Ureter (tissue), 1 donor: ENCODE measurements around a stretch of chr11.

GRCh38 chr11:110374902-110375450, 54.8 kb upstream of the FDX1 start:
- PRO-cap, result no peak

GRCh38 chr11:110434539-110435373, 5.0 kb downstream of the FDX1 start:
- PRO-cap, result no peak

GRCh38 chr11:111177512-111177891, 68.0 kb upstream of the POU2AF2 start:
- PRO-cap, result no peak

- PRO-cap, result no peak
Observed at GRCh38 chr11:111613069-111613636, 10.9 kb downstream of the SIK2 start.

DNA sequence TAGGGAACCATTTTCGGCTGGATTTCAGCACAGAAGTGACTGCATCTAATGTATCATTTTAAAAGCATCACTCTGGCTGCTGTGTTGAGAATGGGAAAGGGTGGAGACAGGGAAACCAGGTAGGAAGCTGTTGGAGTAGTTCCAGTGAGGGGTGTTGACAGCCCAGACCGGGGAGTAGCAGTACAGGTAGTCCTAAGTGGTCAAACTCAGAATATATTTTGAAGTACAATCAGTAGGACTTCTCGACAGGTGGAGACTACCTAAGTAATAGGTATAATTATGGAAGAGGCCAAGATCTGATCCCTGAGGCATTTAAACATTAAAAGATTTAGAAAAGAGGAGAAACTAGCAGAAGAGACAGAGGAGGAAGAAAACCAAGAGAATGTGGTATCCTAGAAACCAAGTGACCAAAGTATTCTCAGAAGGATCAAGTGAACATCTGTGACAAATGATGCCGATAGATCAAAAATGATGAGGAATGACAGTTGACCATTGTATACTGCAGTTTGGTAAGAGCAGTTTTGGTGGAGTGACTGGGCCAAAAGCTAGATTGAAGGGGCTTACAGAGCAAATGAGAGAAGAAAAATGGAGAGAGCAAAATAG, 23.0 kb downstream of the SIK2 start:
- PRO-cap, result no peak

- PRO-cap, result no peak
Observed at GRCh38 chr11:111663373-111663672, 61.1 kb downstream of the SIK2 start.

DNA sequence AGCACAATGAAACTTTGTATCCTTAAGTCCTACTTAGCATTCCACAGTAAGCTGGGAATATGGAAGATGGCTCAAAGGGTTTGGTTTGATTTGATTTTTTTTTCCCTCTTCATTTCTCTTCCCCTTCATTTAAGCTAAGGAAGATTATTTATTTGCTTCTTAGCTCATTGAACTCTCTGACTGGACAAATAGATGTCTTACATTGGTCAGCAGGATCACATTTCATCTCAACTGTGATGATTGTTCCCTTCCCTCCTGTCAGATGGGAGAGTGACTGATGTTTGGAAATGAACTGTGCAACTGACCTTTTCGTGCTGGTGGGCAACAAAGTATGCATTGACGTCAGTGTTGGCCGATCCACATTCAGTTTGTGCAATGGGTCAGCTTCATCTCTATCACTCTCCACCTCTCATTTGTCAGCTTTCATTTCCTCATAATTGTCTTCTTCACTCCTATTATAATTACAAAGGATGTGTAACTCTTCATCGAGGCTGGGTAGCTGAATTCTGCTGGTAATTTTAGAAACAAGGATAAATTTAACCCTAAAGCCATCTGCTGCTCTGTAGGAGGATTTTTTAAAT, 71.4 kb downstream of the PPP2R1B start:
- PRO-cap, result no peak

DNA sequence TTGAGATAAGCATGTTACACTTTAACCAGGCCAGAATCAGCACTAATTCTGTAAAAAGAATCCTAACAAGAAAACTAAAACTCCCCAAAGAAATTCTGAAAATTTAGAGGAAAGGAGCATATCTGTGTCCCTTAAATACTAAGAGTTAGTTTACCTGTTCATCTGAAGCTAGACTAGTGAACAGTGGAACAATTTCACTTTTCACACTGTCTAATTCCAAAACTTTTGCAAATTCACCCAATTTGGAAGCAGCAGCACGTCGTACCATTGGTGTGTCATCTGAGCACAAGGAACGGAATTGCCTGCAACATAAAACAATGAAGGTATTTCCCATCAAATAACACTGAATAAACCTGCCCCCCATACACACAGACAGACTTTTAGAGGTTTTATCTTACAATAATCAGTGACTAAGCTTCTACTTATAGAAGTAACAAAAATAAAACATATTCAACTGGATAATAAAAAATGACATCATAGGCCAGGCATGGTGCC, 6.5 kb downstream of the PPP2R1B start:
- PRO-cap, result no peak

GRCh38 chr11:111879680-111880062, 330 bp downstream of the CFAP68 start:
- PRO-cap, result no peak

- PRO-cap, result no peak
Observed at GRCh38 chr11:112017543-112018260, 7.5 kb upstream of the DLAT start.

- PRO-cap, result no peak
Observed at GRCh38 chr11:112128758-112129279, 35.1 kb downstream of the IL18 start.

- PRO-cap, result no peak
Observed at GRCh38 chr11:112151542-112152734, 12.0 kb downstream of the IL18 start.

DNA sequence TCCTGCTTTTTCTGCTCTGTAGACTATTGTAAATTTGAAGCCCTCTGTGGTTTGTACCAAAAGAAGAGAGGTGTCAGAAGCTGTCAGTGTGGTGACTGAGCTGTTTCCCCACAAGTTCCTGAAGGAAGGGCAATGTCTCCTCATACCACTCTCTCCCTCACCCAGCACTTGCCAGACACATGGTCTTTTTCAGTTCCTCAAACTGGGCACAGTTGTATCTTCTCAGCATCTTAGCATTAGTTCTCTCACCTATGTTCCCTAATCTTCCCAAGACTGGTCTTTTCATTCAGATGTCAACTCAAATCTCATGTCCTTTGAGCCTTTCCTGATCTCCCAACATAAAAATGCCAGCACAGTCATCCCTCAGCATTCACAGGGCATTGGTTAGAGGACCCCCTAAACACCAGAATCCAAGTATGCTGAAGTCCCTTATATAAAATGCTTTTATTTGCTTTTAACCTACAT, 4.4 kb downstream of the BCO2 start:
- PRO-cap, result no peak

- PRO-cap, result no peak
Observed at GRCh38 chr11:112523364-112523743, 262.7 kb upstream of the PLET1 start.

DNA sequence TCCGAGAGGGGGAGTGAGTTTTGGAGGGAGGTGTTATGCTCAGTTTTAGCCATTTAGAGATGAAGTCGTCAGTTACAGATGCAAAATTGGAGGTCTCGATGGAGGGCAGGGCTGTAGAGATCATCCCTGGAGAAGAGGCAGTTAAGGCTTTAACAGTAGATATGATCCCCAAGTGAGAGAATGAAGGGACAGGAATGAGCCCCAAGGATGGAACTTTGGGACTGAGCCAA, 108.9 kb upstream of the NCAM1 start:
- PRO-cap, result no peak

DNA sequence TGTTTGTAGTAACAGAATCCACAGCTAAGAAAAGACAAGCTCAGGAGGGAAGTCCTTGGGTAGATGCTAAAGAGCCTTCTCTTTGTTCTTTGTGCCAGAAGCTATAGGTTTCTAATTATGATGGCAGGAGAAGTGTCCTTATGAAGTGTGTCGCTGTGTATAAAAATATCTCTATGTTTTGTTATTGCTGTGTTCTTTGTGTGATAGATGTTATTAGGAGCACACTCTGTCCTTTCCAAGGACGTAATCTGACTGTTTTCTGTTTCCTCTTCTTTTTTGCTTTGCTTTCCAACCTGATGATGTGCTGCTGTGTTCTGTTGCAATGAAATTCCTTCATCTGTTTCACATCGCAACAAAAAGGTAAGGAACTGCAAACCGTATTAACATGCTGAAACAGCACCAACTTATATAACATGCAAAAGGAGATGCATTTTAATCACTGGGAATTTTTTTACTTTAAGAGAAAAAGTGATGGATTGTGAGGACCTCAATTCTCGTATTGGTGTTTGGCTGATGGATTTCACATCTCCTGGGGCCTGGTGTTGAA, 171.9 kb downstream of the NCAM1 start:
- PRO-cap, result no peak

- PRO-cap, result no peak
Observed at GRCh38 chr11:113324400-113325012, 10.1 kb downstream of the TTC12 start.

GRCh38 chr11:113554450-113554961, 79.3 kb upstream of the DRD2 start:
- PRO-cap, result no peak

DNA sequence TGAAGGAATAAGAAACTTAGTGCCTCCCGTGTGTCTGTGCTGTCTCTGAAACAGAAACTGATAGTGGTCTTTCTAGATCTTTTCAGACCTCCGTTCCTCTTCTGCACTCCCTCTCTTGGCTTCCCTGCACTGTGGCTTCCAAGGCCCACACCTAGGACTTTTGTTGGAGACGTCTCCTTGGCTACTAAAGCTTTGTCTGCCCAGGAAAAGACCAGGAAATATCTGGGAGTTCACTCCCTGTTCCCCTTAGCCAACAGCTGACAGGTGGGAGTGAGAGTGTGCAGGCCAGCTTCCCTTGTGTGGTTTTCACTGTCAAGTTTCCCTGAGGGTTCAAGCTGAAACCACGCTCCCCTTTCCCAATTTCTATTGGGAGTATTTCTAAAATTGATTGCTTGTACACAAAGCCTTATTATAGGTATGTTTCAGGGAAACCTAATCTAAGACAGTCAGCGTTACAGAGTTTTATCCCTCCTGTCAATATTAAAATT, 10.0 kb upstream of the HTR3B start:
- PRO-cap, result no peak

GRCh38 chr11:114080117-114081324, 21.0 kb downstream of the ZBTB16 start:
- PRO-cap, result no peak